Measurements from ENCODE around the gene FBXO31.

DNA sequence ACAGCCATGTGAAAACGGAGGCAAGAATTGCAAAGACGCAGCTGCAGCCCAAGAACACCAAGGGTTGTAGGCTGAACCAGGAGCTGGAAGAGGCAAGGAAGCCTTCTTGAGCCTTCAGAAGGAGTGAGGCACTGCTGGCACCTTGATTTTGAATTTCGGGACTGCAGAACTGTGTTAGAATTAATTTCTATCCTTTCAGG lies 243.3 kb downstream of the IRF8 start:
- PRO-cap: unidirectional peak, minus-strand start at position 56 of the sequence

DNA sequence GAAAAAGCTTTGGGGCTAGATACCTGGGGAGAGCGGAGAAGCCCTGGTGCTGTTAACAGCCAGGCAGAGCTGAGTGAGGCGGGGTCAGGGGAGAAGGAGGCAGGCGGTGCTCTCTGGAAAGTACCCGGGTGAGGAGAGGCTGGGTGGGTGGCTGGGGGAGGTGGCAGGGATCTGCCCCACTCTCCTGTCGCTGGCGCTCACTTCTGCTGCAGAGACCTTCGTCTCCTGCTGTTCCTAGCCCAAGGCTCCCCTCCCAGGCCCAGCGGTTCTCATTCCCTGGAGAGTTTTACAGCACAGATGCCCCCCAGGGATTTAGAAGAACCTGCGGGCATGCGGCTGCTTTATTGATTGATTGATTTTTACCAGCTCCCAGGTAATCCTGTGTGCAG lies 302.8 kb downstream of the IRF8 start:
- PRO-cap: unidirectional peak, plus-strand start at position 179 of the sequence

DNA sequence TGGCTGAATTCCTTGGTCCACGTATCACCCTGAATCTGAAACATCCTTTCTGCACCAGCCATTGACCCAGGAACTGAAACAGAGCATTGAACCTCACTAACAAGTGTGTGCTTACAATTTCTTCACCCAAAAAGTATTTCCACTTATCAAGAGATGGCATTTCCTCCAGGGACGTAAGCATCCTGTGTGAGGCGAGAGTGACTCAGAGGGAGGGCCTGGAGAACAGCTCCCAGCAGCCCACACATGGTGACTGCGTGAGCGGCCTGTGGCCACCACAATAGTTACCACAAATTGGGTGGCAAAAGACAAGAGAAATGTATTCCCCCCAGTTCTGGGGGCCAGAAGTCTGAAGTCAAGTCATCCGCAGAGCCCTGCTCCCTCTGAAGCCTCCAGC lies 122.9 kb upstream of the FOXF1 start:
- PRO-cap: no peak

- PRO-cap: bidirectional peak, plus-strand start at chr16:86397192, minus-strand start at chr16:86397137
Observed at GRCh38 chr16:86396839-86397431, 113.4 kb upstream of the FOXF1 start.

DNA sequence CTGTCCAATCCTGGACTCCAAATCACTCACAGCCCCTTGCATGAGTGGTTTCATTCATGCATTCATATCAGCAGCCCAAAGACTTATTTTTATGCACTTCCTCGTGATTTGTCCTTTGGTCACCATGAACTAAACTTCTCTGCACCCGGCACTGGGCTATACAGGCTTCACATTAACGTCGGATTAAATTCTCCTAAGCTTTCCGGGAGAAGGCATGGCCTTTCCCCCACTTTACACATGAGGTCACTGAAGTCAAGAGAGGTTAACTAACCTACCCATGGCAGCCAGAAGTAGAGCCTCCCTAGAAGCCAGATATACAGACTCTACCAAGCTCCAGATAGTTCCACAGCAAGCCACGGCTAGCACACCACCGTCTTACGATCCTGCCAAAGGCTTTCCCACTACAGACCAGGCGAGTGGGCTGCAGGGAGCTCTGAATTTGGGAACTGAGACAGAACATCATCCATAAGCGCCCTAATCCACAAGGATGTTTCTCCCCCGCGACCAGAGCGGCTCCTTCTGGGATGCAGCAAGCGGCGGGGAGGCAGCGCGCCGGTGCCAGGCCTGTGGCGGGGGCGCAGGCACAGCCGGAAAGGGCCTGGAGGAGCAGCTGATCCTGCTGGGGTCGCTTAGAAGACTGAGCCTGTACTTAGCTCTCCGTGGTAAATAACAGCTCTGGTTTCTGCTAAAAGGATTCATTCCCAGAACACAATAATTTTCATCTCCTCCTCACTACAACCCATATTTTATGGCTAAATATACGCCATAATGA lies 16.4 kb upstream of the FOXF1 start:
- PRO-cap: no peak

- PRO-cap: no peak
Observed at GRCh38 chr16:86507199-86507893, 3.0 kb upstream of the FOXF1 start.

DNA sequence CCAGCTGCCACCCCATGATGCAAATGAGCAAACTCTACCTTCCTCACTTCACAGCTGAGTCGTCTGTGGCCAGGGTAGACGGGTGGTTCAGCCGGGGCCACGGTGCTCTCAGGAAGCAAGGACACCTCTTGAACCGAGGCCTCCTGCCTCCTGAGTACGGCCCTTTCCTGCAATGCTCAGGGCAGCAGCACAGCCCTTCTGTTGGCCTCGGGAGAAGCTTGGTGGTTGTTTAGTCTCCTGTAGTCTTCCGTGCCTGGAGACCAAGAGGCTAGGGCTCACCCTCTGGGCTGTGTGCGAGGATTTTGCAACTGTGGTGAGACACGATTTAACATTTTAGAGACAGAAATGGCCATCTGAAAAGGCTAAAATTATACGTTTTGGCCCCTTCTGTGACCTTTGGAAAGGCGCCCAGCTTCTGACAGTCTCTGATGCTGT lies 33.0 kb downstream of the FOXL1 start:
- PRO-cap: no peak

- PRO-cap: no peak
Observed at GRCh38 chr16:86716523-86717077, 138.3 kb downstream of the FOXL1 start.

DNA sequence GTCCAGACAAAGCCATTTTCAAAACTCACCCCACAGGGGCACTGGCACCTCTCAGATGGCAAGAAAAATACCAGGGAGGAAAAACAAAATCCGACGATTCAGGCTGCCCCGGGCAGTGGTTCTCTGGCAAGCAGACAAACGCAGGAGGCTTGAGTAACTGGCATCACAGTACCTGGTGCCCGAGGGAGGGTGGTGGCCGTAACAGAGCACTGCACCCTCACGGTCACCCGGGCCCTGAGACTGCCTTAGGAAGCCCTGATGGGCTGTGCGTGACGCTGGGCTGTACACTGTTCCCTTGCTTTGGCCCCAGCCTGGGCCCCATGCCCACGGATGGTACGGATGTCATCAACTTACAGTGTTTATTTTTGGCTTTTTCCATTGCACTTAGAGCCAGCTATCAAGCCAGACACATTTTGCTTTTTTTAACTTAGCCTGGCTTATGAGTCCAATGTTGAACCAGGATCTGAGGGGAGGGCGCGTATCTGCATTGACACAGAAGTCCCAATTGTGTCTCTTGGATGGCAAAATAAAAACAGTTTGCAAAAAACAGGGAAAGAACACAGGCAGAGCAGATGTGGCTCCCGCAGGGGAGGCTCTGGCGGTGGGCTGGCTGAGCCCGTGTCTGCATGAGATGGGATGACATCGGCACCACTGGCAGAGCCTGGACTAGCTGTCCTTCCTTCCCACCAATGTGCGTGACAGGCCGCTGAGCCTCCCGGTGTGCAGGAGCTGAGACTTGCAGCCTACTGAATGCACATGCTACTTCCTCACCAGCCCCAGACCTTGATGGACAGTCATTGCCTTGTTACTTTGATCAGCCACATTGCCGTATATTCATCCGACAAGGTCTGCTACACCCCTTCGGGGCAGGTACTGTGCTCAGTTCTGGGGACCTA lies 287.7 kb downstream of the FOXL1 start:
- PRO-cap: no peak

DNA sequence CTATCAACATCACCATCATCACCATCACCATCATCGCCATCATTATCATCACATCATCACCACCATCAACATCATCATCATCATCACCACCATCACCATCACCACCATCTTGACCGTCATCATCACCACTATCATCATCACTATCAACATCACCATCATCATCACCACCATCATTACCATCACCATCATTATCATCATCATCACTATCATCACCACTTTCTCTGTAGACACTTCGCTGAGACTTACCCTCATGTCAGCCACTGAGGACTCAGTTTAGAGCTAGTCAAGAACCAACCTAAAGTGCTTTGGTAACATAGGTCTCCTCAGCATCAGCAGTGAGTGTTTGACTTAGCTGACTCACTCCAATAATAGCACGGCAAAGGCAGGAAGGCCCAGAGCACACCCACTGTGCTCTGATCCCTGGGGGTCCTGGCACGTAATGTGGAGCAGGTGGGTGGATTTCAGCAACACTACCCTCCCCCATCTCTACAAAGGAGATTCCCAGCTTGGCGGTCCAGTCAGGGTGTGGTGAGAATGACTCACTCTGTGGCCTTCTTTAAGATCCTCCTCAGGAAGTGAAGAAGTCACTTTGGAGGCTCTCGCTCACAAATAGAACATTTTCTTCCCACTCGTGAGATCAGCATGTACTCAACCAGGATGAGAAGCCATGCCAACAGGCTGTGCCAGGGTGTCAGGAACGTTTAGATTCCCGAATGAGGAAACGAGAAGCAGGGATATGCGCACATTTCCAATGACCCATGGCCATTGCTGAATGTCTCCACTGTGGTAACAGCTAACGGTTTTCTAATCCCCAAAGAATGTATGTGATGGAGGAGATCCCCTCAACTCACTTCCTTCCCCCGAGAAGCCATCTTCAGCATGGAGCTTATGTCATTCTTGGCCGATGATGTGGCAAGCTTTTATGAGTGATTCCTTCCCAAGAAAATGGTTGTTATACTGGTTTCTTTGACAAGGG lies 365.4 kb downstream of the C16orf95 start:
- PRO-cap: no peak

- PRO-cap: no peak
Observed at GRCh38 chr16:86984790-86985198, 332.4 kb downstream of the C16orf95 start.

GRCh38 chr16:87057131-87058062 lies 259.8 kb downstream of the C16orf95 start:
- PRO-cap: no peak

- PRO-cap: no peak
Observed at GRCh38 chr16:87126990-87127440, 190.2 kb downstream of the C16orf95 start.

GRCh38 chr16:87383649-87384708 lies at the start of gene FBXO31:
TSS of gene FBXO31 (minus strand) at chr16:87383776.
- PRO-cap: bidirectional peak, plus-strand start at chr16:87383964, minus-strand start at chr16:87383728; bidirectional peak, plus-strand start at chr16:87384182, minus-strand start at chr16:87384055

GRCh38 chr16:87390902-87392214 lies 778 bp upstream of the MAP1LC3B start:
- PRO-cap: unidirectional peak, plus-strand start at chr16:87391502; bidirectional peak, plus-strand start at chr16:87391782, minus-strand start at chr16:87391647; bidirectional peak, plus-strand start at chr16:87391952, minus-strand start at chr16:87391899; bidirectional peak, plus-strand start at chr16:87392336, minus-strand start at chr16:87392085

DNA sequence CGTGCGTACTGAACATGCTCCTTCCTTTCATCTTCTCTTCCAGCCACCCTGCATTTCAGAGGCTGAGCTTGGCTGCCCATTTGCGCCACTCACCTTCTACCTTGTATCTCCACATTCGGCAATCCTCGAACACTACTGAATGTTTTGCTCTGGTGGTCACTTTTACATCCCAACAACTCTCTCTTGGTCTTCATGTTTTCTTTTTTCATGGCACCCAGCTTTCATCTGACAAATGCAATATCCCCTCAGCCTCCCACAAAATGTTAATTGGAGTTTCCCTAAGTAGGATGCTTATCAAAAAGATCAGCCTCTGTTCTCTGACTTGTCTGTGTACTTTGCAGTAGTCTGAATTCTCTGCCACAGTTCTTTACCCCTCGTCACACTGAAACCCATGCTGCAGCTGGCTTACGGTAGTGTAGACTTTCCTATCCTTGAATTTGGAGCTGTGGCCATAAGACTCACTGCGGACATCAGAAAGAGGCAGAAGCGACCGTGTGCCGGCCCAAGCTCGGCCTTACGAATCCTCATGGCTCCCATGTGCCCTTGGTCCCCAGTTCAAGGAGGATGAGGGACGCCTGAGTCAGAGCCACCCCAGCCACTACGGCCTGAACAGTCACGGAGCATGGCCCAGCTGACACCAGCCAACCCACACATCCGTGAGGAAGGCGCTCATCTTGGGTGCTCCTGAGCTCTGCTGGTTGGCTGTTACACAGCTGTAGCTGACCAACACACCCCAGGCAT lies 44.2 kb downstream of the ZCCHC14 start:
- PRO-cap: no peak

DNA sequence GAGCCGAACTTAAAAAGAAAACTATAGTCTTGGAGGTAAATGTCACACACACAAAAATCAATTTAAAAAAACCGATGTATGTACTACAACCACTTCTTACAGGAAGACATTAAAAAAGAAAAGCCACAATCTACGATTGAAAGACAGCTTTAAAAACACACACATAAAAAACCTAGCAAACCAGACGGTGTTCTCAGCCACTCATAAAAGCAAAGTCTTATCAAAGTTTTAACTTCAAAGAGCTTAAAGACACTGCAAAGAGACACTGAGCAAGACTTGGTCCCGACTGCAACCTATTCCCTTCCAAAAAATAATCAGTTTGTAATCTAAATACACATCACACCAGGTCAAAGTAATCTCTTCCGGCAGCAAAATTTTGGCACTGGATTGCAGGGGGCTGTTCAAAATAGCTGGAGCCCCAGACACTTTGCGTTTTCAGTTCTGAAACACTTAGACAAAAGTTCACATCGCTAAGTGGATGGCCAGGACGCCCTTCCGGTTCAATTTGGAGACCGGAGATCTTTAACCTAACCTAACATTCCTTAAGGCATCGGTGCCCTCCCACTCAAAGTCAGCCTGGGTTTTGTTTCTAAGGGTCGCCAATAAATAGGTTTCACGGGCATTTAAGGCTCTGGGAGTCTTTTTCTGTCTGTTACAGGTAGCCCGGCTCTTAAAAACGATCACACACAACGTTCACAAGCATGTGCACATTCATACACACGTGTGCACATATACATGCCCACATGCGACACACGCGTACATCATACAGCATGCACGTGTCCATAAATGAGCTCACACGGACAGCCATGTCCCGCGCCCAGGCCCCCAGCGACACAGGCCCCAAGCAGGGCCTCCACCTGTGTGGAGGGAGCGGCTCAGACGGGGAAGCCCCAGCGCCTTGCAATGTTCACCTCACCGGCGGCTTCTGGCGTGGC lies 2.5 kb downstream of the ZCCHC14 start:
- PRO-cap: no peak

DNA sequence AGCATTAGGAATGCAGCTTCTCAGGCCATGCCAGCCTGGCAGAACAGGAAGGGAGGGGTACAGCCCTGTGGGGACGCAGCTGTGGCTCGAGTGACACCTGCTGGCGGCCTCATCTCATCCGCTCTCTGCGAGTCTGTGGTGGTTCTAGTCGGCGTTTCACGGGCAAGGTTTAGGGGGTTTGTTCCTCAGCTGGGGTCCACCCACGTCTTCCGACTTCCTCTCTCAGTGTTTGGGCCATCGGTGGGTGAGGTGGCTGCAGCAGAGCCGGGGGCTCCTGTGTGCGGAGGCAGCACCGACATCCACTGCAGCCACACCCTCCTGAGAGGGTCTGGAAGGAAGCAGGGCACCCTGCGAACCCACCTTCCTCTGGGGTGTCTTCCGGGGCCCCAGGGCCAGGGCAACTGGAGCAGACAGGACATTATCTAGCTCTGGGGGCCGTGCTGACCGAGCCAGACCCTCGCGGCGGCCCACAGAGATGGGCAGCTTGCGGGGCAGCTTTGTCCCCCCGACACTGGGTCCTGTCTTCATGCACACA lies 33.3 kb downstream of the JPH3 start:
- PRO-cap: no peak

- PRO-cap: no peak
Observed at GRCh38 chr16:87709065-87709774, 56.6 kb downstream of the KLHDC4 start.

GRCh38 chr16:87812253-87812720 lies 46.5 kb upstream of the KLHDC4 start:
- PRO-cap: no peak

Measured in colonic mucosa (tissue), 1 donor.